ENCODE results near the genes MAPK8 and FAM170B.

DNA sequence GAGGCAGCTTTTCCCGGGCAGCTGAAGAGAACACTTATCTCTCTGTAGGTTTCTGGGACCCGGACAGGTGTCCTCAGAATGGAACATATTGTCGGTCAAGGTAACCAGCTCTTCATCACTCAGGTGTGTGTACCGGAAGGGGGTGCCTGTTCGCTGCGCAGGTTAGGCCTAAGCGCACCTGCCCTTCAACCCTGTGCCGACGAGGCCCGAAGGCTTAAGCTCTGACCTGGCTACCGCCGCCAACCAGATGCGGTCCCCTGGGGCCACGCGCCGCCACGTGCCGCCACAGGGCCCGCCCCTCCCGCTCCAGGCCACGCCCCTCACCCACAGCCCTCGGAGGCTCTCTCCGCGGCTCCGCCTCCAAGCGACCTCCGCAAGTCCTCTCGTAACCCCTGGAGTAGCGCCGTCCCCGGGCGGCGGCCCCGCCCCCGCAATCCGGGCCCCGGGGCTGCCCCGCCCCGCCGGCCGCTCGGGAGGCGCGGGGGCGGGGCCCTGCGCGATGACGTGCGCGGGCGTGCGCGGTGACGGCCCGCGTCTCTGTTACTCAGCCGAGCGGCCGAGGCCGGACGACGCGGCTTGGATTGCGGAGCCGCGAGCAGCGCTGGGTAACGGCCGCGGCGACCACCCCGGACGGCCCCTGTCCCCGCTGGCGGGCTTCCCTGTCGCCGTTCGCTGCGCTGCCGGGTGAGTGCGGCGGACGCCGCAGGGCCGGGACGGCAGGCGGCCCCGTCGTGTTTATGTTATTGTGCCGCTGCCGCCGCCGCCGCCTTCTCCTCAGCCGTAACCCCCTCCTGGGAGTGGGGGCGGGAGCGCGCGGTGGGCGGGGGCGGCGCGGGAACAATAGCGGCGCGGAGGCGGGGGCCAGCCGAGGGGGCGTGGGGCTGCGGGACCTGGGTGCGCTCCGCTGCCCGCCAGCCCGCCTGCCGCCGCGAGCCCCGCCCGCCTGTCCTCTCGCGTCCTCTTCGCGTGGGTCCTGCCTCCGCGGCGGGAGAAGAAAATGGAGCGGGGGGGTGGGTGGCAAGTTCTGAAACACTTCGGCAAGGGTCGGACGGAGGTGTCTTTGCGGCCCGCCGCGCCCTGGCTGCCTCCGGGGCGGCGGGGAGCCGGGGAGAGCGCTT lies at the start of gene MAPK8:
TSS of gene MAPK8 (plus strand) at position 540 of the 1,118 bp plus-strand sequence.
- RRBS, result 4% methylated on average over 24 of the region's 139 CpGs

GRCh38 chr10:48317083-48317629 lies 10.7 kb downstream of the MAPK8 start:
- RRBS, result no CpG with 5 or more reads among the region's 7 CpGs

GRCh38 chr10:48369972-48370820 lies 63.7 kb downstream of the MAPK8 start:
- RRBS, result no CpG with 5 or more reads among the region's 3 CpGs

- RRBS, result no CpG with 5 or more reads among the region's 13 CpGs
These were observed 133.2 kb downstream of the MAPK8 start for GRCh38 chr10:48439457-48440216.

- RRBS, result 2% methylated on average over 19 of the region's 57 CpGs
These were observed 81.4 kb downstream of the ARHGAP22 start for GRCh38 chr10:48523304-48524005.

DNA sequence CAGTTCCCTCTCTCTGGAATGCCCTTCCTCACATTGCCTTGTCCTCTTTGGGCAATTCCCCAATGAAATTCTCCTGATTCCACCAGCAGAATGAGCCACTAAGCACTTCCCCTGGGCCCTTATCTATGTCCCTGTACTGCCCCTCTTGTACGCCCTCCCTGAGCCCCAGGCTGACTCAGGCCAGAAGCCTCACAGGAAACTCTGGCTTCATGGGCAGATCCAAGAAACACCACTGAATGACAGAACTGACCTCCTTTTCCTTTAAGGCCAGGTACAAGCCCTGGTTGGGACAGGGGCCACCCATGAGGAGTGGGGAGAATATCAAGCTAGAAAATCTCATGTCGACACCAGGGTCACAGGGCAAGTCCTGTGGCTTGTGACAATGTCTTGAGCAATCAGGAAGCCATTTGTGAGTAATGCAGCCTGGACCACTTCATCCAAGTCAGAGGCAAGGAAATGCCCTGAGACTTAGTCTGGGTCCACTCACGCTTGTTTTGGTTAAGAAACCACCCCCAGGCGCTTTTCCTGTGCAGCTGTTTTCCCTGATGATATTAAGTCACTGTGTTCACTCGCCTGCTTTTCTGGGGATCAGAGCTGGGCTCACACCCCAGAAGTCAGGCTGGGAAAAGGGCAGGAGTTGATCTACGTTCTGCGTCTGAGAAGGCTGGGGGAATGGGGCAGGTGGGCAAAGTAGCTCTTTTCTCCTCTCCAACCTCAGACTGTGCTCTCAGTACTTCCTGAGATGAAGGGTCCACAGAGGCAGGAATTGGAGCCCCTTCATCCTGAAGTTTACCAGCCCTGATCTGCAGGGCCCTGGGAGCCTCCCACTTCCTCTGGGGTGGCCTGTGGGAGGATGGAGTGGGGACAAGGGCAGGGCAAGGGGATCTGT lies 2.1 kb upstream of the ARHGAP22 start:
- RRBS, result no CpG with 5 or more reads among the region's 7 CpGs

DNA sequence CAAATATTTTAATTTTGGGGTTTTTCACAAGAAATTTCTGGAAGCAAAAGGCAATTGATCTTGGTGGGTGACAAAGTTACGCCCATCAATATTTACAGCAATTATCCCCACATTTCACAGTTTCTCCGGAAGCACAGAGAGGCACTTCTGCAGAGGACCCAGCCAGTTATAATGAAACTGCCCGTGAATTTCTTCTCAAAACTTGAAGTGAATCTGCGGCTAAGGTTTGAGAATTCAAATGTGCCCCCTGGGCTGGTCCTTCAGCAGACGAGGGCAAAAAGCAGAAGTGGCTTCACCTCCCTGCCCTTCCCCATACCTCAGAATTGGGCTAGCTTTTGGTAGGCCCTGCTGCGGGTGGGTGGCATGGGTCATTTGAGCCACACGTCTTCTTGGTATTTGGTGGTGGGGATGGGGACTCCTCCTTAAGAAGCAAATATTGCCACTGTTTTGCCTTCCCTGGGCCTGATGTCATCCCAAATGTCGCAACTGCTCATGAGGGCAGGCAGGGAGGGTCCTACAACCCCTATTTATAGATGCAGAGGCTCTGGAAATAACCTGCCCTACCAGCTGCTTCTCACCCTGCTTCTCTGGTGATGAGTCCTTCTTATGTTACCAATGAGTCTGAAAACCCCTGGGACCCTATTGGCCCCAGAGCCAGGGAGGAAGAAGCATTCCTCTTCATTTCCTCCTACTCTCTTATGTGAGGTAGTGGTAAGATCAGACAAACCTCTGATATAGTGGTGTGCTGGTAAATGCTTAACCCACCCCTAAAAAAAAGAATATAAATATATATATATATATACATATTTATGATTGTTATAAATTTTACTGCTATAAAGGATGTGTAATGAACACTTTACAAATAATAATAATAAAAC lies 16.5 kb upstream of the WDFY4 start:
- RRBS, result no CpG with 5 or more reads among the region's 8 CpGs

- RRBS, result no CpG with 5 or more reads among the region's 6 CpGs
These were observed 836 bp upstream of the WDFY4 start for GRCh38 chr10:48683705-48684369.

- RRBS, result no CpG with 5 or more reads among the region's 13 CpGs
These were observed 38.2 kb downstream of the VSTM4 start for GRCh38 chr10:49076910-49077750.

- RRBS, result no CpG with 5 or more reads among the region's 4 CpGs
These were observed at the start of gene FAM170B for GRCh38 chr10:49133891-49134204. Gene FAM170B, minus strand, starts transcription at chr10:49134021.

GRCh38 chr10:49398358-49398749 lies 2.5 kb upstream of the DRGX start:
- RRBS, result 2% methylated on average over 11 of the region's 34 CpGs

- RRBS, result no CpG with 5 or more reads among the region's 6 CpGs
These were observed 68.7 kb downstream of the ERCC6 start for GRCh38 chr10:49470154-49470747.

GRCh38 chr10:49951902-49952597 lies 10.2 kb downstream of the TIMM23B start:
- RRBS, result no CpG with 5 or more reads among the region's 6 CpGs

DNA sequence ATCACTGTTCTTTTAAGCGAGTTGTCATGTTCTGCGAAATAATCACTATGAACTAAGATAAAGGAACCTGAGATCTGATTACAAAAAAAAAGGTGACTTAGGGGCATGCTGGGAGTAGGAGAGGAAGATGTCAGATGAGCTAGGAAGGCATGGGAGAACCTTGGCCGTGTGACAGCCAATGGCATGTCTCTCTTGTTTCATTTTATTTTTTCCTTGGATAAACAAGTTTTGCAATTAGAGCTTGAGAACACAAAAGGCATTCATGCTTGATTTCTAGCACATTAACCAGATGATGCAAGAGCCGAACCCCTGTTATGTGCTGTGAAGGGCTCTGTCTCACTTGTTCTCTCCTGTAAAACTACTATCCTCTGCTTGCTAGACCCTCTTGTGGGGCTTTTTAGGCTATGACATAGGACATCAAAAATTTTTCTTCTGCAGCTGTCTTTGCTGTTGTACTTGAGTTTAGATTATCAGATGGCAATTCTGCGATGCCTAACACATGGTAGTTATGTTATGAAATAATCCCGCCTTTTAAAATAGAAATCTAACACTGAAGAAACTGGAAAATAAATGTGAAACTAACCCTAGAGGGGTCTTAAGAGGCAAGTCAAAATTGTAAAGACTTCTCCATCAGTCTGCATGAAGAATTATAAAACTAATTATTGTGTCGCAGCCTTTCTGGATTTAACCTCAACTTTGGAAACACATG lies 134.4 kb upstream of the ASAH2 start:
- RRBS, result no CpG with 5 or more reads among the region's 7 CpGs

DNA sequence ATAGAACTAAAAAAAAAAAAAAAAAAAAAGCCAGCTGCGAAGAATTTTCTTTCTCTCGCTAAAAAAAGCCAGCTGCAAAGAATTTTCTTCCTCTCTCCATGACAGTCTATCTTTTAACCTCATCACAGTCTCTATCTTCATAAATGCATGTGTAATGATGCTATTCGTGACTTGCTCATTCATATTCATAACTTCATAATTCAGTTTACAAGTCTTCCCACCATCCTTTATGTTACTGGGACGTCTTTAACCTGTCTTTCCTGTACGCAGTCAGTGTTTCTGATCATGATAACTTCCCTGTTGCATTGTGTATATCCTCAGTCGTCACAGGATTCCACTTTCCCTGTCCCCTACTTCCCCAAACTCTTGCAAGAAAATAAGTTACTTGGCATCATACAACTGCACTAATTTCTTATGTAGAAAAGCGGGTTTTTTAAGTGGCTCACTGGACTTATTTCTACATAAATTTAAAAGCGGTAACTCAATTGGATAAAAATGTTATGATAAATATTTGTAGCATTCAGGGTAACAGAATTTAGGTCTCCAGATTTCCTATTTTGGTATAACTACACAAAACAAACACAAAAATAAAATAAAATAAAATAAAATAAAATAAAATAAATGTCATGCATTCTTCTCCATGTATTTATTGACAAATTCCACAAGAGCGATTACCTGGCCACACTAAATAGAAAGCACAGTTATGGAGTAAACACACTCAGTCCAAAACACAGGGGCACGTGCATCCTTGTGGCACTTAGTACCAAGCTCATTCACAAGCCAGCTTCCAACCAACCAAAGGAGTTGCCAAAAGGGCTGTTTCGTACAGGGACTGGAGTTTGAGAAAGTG lies 165.7 kb upstream of the ASAH2 start:
- RRBS, result no CpG with 5 or more reads among the region's 11 CpGs

GRCh38 chr10:50624391-50624782 lies 631 bp upstream of the SGMS1 start:
- RRBS, result no CpG with 5 or more reads among the region's 34 CpGs

- RRBS, result no CpG with 5 or more reads among the region's 5 CpGs
These were observed 37.8 kb upstream of the ASAH2B start for GRCh38 chr10:50701949-50702391.

DNA sequence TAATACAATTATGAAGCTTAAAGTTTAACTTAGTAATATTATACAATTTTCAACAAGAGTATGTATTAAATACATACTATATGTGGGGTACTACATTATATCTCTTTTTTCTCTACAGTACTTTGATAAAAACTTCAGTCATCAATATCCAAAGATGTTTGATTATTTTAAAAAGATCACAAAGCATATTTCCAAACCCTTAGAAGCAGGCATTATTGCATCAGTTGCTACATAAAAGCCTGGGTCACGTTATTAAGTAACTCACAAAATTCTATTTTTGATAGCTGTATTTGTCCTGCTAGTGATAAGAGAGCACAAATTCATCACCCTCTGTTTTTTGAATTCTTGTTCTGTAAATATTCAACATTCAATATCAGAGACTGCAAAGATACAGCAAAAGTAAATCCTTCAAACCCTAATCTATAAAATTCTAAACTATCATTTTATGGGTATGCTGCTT lies 30.0 kb downstream of the A1CF start:
- RRBS, result no CpG with 5 or more reads among the region's 1 CpG

GRCh38 chr10:50992656-50992859 lies 81.7 kb upstream of the PRKG1 start:
- RRBS, result no CpG with 5 or more reads among the region's 6 CpGs

DNA sequence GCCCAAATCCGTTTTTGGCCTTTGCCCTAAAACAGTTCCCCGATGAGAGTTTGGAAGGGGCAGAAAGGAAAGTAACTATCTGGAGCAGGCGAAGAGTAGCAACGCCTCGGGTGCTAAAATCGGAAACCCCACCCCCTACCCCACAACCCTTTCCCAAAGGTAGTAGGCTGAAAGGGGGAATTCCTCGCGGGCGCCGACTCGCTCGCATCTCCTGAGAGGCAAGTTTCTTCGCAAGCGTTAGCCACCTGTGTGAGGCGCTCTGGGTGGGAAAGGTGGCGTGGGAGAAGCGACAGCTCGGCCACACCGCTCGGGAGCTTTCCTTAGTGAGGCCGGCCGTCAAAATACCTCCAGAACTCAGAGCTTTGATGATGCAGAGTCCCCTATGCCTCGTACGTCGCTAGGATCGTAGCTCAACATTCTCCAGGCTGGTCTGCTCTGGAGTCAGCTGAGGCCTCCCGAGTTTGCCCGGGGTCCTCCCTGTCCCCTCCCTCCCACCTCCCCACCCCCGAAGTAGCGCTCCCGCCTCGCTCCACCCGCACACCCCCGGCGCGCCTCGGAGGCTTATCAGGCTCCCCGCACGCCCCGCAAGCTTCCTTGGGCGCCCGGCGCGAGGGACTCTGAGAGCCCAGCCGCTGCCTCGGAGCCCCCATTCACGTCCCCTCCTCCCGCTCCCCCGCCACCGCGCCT lies 549 bp upstream of the PRKG1 start:
- RRBS, result 1% methylated on average over 14 of the region's 51 CpGs

Data from cardiac fibroblast (primary cell).